HL-60 (cell line): Measurements from ENCODE around the genes XYLB and MYRIP.

DNA sequence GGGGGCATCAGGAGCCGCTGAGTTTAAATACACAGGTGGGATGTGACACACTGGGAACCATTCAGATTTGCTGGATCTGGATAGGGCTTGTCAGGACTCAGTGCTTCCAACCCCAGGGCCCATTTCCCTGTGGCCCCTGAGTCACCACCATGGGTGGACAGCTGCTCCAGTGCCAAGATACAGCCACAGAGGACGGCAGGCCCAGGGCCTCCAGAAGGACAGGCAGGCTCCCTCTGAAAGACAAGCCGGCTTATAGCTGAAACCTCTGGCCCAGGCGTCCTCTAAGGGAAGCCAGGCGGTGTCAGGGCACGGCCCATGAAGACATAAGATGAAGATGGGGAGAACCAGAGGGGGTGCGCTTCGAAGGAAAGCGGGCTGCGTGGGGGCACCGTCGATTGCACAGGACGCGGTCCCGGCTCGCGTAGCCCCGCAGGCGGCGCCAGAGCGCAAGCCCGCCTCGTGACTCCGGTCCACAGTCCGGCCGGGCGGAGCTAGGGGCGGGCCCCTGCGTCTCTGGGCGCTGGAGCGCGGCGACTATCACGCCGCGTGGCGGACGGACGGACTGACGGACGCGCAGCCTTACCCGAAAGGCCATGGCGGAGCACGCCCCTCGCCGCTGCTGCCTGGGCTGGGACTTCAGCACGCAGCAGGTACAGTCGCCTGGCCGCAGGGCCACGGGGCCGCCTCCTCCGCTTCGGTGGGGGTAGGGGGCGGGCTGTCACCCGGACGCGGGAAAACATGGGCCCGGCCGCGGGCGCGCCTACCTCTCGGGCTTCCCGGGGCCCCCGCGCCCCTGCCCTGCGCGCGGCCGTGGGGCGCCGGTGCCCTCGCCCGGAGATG lies at the start of gene XYLB:
Gene XYLB, plus strand, starts transcription at position 510 of the 840 bp plus-strand sequence.
- RRBS = 3% methylated on average over 20 of the region's 75 CpGs

GRCh38 chr3:38455490-38455852 lies 1.8 kb downstream of the ACVR2B start:
- RRBS = no CpG with 5 or more reads among the region's 25 CpGs

GRCh38 chr3:38498139-38498737 lies 2.1 kb downstream of the EXOG start:
- RRBS = no CpG with 5 or more reads among the region's 8 CpGs

- RRBS = no CpG with 5 or more reads among the region's 4 CpGs
These were observed 56.6 kb downstream of the EXOG start for GRCh38 chr3:38552717-38553168.

GRCh38 chr3:38614865-38615376 lies 34.6 kb downstream of the SCN5A start:
- RRBS = no CpG with 5 or more reads among the region's 5 CpGs

DNA sequence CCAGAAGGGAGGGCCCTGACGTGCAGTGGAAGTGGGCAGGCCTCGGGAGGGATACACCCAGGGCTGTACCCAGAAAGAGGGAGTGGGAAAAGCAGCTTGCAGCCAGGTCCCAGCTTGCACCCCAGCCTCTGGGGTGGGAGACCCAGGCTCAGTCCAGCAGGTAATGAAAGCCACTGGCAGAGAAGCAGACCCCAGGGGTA lies 3.6 kb downstream of the GORASP1 start:
- RRBS = no CpG with 5 or more reads among the region's 2 CpGs

DNA sequence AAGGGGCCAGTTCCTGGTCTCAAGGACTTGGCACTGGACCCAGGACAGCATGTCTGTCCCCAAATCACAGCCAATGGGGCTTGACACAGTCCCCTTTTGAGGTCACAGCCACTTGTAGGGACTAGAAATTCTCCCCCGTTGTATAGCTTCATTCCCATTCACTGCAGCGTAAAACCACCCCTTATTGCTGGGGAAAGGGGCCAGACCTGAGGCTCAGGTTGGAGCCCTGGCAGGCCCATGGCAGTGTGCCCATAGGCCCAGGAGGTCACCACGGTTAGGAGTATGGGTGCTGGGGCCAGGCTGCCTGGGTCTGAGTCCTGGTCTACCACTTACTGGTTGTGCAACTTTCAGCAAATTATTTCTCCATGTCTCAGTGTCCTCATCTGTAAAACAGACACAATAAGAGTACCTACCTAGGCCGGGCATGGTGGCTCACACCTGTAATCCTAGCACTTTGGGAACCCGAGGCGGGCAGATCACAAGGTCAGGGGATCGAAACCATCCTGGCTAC lies 18.0 kb downstream of the CSRNP1 start:
- RRBS = no CpG with 5 or more reads among the region's 7 CpGs

DNA sequence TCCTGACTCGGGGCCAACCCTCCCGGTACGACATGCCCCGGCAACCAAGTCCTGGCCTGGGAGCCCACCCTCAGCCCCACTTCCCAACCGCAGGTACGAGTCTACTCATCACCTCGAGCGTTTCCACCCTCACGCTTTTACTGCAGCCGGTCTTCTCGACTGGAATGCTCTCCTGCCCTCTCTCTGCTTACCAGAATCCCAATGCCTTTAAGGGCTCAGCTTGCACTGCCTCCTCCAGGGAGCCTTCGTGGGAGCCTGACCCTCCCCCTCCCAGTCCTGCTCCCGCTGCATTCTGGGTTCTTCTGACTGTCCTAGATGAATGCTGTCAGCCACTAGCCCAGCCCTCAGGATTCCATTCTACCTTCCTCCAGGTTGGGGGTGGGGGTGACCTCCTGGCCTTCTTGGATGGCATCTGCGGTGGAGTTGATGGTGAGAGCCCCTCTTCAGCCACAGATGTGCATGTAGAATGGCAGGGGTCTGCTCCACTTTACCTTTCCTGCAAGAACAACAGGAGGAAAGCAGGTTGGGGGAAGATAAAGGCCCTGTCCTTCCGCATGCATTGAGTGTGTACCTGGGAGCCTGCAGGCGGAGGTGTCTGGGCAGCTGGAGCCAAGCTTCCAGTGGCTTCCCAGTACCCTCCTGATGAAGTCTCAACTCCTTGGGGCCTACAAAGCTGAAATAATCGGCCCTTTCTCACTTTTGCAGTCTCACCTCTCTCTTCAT lies 1.2 kb upstream of the CSRNP1 start:
- RRBS = 86% methylated on average over 7 of the region's 17 CpGs

DNA sequence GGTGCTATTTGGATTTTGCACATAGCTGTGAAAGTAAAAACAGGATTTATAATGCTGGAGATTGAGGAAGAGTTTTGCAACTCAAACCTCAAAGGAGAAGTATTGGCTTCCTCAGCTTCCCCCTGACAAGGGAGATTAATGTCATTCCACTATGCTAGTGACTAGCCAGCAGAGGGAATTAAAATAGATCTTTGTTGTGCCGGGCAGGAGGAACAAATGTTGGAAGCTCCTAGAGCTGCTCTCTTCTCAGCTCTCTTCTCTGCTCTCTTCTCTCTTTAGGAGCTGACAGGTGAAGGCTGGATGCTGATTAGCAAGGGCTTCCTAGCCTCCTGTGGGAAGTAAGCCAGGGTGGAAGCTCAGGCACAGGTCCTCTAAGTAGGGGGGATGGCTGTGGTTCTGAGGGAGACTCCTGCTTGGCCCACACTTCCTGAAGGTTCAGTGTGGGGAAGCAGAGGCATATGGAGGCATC lies 29.6 kb downstream of the CX3CR1 start:
- RRBS = no CpG with 5 or more reads among the region's 1 CpG

DNA sequence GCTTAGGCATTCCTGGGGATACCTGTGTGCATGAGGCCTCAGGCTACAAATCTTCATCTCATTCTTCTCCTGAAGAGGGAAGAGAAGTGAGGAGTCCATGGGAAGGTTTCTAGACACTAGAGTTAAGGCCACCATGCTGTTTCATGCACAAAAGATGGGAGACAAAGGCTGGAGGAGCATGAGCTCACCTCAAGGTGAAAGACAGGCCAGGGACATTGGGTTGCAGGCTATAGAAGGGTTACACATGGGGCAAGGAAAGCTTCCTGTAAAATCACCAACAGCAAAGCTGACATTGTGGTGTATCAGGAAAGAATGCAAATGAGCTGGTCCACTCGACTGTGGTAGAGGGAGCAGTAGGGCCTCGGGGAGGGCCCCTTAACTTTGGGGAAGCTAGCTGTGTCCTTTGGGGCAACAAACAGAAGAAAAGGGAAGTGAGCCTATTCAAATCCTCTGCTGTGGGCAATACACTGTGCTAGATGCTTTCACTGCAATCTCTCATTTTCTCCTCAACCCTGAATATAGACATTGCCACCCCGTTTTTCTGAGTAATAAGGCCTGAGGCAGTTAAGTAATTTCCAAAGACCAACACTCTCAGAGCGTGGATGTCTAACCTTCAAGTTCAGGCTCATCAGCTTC lies 24.3 kb downstream of the CX3CR1 start:
- RRBS = no CpG with 5 or more reads among the region's 4 CpGs

DNA sequence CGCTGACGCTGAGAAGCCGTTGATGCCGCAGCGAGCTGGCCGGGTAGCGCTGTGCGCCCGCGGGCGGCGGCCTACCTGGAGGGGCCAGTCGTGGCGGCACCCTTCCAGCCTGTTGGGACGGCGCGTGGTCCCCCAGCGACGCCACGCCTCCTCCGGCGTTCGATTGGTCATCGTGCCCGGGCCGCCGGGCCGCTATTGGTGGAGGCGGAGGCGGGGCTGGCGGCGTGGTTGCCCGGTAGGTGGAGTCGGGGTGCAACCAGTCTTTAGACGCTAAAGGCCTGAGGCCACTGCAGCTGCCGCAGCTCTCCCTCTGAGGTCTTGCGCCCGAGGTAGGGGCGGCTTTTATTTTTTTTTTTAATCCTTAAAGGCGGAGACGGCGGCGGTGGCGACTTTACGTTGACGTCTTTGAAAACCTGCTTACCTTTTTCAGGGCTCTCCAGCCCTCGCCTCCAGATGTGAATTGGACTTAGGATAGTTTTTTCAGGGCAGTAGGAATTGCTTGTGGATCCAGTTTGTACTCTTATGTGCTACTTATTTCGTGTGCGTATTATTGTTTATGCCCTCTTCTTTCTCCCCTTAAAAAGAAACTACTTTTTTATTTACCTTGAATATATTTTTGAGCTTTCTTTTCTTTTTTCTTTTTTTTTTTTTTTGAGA lies 1.1 kb downstream of the SLC25A38 start:
- RRBS = 2% methylated on average over 24 of the region's 49 CpGs

DNA sequence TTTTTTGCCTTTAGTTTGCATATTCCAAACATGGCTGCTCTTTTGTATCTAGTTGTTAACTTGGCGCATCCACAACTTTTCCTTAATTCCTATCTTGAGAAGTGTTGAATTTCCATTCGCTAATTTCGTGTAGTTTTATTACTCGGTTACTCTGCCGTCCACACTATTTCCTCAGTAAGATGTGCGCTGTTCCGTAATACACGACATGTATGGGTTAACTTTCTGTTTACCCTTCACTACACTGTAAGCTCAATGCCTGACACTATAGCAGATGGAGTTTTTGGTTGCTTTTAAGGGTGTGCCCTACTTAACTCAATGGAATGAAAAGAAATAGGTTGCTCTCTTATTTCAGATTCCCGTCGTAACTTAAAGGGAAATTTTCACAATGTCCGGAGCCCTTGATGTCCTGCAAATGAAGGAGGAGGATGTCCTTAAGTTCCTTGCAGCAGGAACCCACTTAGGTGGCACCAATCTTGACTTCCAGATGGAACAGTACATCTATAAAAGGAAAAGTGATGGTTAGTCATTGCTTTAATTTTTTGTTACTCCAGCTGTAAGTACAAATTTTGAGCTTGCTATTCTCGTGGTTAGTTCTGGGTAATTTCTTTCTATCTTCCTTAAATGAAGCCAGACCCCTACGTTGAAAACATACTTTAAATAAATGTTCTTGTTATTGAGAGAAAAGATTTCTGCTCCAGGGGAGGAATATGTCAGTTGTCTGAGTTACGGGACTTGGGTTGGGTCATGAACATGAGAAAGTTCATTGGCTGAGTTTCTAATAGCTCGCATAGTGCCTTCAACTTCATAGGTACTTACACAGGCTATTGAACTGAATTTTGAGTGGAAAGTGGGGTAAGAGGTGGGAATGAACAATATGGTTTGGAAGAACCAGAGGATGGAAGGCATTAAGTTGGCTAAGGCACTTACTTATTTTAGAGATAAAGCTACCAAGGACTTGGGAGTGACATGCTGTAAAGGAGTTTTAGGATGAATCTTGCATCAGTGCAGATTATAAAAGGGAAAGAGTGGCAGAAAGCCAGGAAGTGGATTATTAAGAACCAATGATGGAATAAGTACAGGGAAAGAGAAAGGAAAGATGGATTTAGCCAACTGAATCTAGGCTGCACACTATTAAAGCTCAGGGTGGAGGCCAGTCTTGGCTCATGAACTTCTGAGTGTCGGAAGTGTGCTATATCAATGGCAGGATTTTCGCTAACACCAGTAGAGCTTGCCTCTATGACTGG lies 1.2 kb downstream of the RPSA start:
- RRBS = no CpG with 5 or more reads among the region's 17 CpGs

GRCh38 chr3:39414418-39415094 lies 8.0 kb downstream of the RPSA start:
- RRBS = no CpG with 5 or more reads among the region's 2 CpGs

DNA sequence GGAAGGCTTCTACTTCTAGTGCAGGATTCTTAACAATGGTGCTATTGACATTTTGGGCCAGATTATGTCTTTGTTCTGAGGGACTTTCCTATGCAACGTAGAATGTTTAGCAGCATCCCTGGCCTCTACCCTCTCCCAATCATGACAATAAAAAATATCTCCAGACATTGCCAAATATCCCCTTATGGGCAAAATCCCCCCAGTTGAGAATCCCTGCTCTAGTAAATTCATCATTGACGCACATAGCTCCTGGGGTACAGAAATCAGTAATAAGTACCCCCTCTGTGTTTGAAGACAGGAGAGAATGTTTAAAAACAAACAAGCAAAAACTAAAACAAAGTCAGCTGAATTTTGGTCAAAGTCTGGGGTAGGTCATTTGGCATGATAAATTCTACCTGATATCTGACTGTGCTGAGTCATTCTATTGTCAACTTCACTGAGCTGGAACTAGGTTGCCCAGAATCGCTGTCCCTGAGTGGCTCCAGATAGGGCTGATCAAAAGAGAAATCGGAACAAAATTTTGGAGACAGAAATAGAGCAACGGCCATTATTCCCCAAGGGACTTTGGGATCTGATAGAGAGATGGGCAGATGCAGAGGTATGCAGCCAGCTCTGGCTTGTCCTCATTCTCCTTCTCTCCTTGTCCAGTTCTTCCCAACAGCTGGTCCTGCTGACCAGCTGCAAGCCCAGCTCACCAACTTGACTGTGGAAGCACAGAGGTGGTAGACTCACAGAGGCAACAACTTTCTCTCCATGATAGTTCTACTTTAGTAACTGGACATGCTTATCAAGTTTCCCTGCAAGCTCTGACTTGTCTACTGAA lies 57.4 kb upstream of the MYRIP start:
- RRBS = no CpG with 5 or more reads among the region's 5 CpGs

GRCh38 chr3:39808987-39810263 lies at the start of gene MYRIP:
MYRIP (plus strand) TSS chr3:39809609.
- RRBS = 4% methylated on average over 55 of the region's 134 CpGs

DNA sequence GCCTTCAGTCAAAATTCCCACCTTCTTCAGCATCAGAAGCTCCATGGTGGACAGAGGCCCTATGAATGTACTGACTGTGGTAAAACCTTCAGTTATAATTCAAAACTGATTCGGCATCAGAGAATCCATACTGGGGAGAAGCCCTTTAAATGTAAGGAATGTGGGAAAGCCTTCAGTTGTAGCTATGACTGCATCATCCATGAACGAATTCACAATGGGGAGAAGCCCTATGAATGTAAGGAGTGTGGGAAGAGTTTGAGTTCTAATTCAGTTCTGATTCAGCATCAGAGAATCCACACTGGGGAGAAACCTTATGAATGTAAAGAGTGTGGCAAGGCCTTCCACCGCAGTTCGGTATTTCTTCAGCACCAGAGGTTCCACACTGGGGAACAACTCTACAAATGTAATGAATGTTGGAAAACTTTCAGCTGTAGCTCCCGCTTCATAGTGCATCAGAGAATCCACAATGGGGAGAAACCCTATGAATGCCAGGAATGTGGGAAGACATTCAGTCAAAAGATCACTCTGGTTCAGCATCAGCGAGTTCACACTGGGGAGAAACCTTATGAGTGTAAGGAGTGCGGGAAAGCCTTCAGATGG lies 10.5 kb downstream of the ZNF619 start:
- RRBS = no CpG with 5 or more reads among the region's 7 CpGs

- RRBS = no CpG with 5 or more reads among the region's 2 CpGs
These were observed 153.1 kb downstream of the CTNNB1 start for GRCh38 chr3:41352441-41352819.

DNA sequence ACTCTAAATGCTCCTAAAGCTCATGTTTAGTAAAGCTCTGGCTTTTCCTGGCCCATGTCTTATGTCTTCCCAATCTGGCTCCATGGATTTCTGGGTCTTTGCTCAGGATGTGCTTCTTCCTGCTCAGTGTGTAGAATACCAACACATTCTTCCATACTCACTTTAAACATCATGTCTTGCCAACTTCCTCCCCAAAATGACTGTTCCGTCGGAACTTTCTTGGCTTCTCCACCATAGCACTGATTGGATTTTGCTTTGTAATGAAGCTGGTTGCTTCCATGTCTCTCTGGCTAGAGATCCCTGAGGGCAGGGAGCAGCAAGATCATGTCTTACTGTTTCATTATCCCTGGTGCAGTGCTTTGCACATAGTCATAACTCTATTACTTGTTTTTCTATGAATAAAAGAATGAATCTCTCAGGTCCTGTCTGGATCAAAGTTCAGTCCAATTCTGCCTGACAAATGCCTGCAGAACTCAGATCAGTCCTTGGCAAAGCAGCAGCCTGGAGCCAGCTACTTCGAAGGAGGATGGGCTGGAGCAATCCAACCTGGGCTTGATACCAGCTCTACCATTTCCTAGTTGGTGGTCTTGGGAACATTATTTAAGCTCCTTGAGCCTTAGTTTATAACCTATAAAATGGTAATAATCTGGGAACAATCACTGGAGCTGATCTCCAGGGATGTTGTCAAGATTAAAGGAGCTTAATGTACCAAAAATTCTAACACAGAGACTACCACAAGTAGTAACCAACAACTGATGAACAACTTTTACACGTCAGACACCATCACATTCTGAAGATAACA lies 194.2 kb downstream of the CTNNB1 start:
- RRBS = no CpG with 5 or more reads among the region's 4 CpGs

DNA sequence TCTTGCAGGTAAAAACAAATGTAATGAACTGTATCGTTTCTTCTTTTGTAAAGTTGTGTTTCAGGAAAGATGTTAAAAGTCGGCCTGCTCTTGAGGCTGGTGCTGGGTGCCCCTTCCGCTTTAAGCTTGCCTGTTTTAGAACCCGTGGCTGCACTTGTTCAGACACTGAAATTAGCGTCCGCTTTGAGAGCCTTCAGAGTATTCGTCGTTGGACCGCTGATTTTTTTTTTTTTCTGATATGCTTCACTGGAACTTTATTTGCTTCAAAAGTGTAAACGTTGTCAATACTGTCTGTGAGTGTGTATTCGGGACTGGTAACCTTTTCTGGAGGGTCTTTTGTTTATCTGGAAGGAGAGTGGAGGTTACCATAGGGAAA lies 52.7 kb upstream of the ULK4 start:
- RRBS = no CpG with 5 or more reads among the region's 11 CpGs